ENCODE measurements around the gene PTH.

- PRO-cap: no peak
These were observed 134.6 kb upstream of the TEAD1 start for GRCh38 chr11:12539324-12540239.

- PRO-cap: unidirectional peak, minus-strand start at chr11:12694352
These were observed 20.0 kb downstream of the TEAD1 start for GRCh38 chr11:12694201-12694733.

DNA sequence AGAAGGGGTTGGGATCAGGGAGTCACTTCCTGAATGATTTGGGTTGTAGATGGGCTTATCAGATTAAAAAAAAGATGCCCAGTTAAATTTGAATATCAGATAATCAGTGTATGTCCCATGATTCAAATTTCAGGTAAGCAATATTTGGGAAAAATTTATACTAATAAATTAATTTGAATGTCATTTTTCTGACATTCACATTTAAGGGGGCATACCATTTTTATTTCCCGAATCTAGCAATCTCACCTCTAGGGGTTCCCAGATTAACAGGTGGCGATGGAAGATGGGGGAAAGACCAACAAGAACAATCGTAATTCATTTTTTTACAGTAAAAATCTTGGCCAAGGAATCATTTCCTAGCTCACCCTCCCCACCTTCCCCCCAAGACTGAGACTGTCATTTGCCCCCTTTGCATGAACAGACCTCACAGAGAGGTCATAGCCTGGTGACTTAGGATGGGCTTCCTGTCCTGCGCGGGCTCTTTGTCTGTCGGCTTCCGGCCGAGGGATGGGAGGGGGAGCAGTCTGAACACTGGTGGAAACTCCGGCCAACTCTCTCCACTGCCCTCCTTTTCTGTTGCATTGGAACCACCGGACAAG, 41.5 kb downstream of the TEAD1 start:
- PRO-cap: no peak

- PRO-cap: no peak
These were observed 100.0 kb downstream of the TEAD1 start for GRCh38 chr11:12773876-12774881.

- PRO-cap: no peak
These were observed 107.6 kb downstream of the TEAD1 start for GRCh38 chr11:12781667-12782427.

DNA sequence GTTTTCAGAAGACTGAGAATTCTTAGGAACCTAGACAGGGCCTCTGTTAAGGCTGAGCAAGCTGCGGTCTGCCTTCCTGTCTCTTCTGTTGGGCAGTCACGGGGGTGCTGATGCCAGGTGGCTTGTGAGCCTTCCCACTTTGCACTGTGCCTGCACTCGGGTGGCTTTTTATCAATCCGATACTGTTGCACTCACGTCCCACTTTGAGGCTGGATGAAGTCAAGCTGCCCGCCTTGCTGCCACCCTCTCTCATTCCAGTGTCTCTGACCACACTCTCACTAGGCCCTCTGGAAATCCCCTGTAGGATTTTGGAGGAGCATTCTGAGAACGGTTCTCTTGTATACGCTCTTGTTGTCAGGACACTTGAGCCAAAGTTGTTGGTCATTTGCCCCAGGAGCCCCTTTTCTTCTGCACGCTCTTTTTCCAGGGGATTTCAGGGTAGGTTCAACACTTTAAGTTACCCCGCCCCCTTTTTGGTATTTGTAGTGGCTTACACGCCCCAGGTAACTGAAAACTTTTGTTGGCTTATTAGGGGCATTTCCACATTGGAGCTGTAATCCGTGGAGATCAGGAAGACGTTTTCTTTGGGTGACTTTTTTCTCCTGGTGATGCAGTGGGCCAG, 141.9 kb downstream of the TEAD1 start:
- PRO-cap: no peak

GRCh38 chr11:12878309-12878726, 130.8 kb upstream of the RASSF10 start:
- PRO-cap: unidirectional peak, plus-strand start at chr11:12878405

DNA sequence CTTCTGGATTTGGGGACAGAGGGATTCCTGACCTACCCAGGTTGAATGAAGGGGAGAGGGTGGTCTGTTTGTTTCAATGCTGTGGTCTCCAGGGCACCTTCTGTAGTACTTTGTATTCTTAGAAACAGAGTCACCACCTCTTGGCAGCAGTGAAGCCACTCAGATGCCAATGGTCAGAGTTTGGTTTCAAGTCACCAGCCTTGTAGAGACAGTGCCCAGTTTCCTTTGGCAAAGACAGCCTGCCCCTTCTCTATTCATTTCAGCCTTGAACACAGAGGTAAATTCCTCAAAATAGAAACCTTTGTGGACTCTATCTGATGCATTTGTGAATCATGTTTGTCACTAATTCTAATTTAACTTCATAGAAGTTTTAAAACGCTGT, 111.7 kb upstream of the RASSF10 start:
- PRO-cap: no peak

GRCh38 chr11:13216369-13216791, 61.2 kb upstream of the BMAL1 start:
- PRO-cap: no peak

DNA sequence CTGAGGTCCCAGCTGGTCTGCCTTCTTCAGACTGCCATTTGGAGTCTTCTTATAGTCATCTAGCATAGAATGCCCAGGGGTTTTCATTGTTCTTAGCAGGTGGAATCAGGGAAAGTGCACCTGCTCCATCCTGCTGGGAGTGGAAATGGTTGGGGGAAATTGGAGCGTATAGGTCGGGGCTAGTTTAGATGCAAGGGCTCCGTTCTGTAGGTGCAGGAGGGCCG, 28.3 kb downstream of the BMAL1 start:
- PRO-cap: no peak

- PRO-cap: no peak
These were observed 33.1 kb downstream of the BMAL1 start for GRCh38 chr11:13310460-13311339.

DNA sequence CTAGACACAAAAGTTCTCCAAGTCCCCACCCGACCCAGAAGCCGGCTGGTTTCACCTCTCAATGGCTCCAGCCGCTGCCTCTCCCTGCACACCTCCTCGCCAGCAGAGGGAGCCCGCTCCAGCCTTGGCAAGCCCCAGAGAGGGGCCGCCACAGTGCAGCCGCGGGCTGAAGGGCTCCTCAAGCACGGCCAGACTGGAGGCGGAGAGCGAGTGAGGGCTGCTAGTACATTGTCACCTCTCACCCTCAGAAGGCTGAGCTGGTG, 8.7 kb downstream of the PTH start:
- PRO-cap: unidirectional peak, plus-strand start at position 130 of the sequence

DNA sequence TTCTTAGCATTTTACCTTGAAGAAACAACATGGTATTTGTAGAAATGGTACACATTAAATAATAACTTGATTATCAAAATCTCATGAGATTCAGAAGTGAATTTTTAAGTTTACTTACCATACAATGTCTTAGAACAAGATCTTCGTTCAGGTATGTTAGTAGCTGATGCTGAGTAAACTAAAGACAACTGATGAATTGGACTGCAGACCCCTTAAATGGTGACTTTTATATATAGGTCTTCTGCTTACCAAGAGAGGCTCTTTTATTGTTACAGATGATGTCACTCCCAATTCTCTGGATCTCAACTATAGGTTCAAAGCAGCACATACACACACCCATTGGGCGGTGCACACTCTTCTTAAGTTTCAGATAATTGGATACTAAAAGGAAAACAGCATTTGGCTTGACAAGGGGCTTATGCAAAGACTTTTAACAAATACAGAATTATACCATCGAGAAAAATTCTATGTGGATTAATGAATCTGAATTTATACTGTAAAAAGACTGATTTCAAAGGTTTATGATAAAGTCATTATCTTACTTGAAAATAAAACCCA, at the start of gene PTH:
Gene PTH, minus strand, starts transcription at position 205 of the 558 bp plus-strand sequence.
- PRO-cap: no peak

- PRO-cap: bidirectional peak, plus-strand start at chr11:13668711, minus-strand start at chr11:13668308
These were observed 441 bp upstream of the FAR1 start for GRCh38 chr11:13667915-13668539.

GRCh38 chr11:13923772-13924578, 38.5 kb upstream of the SPON1 start:
- PRO-cap: no peak

DNA sequence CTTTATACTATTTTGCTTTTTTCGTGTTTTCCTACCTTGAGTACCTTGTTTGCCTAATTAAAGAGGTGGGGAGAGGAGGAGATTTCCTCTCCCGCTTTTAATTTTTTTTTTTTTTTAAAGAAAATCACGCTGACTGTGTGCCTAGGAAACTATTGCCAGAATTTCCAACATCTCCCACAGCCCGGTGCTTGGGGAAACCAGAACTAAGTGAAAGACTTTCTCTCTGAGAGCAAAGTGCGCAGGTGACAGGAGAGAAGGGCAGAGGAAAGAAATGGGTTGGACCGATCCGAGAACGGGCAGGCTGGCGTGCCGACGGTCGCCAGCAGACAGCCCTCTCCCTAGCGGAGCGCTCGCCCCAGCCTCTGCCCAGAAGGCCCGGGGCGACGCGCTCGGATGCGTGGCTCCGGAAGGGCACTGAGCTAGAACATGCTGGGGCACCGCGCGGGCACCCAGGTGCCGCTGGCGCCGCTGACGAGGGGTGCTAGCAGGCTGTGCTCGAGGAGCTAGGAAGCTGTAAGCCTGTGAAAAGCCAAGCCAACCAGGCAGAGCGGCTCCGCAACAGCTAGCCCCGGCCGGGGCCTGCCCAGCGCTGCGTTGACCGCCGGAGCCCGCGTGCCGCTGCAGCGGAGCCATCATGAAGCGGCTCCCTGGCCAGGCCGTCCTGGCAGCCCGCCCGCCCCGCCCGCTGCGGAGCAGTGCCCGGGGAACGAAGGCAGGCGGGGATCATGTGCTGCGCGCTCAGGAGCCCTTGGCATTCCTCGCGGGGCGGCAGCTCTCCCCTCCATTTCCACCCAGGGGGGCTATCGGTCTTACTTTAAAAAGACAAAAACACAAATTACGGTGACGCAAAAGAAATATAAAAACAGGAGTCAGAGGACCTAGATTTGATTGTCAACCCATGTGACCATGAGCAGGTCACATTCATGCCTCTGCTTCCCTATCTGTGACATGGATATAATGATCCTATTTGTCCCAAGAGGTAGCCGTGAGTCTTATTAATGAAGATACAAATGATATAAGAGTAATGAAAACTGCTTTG, 22.1 kb upstream of the RRAS2 start:
- PRO-cap: bidirectional peak, plus-strand start at position 369 of the sequence, minus-strand start at position 336 of the sequence; bidirectional peak, plus-strand start at position 695 of the sequence, minus-strand start at position 636 of the sequence

- PRO-cap: no peak
These were observed 63.4 kb upstream of the RRAS2 start for GRCh38 chr11:14422240-14422880.

DNA sequence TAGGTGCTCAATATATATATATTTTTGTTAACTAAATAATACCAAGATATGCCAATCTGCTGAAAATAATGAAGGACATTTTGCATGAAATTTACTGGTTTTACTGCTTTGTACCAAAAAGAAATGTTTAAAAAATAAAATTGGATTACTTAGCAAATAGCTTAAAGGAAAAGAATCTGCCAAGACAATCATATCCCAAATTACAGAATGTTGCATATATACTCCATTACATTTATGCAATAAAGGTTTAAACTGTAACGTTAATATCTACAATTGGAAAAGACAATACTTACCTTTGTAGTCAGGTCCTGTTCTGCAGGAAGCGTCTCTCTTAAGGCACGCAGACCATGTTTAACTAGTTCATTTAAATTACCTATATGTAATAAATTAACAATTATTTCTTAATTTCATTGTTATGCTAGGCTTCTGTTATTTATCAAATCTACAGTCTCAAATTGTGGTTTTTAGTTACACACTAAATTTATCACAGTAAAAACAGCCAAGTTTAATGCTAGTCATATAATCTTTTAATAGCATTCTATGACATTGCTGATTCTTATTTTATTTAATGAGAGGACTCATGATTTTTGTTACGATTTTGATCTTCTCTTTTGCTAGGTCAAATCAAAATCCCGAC, 9.5 kb downstream of the PSMA1 start:
- PRO-cap: no peak

DNA sequence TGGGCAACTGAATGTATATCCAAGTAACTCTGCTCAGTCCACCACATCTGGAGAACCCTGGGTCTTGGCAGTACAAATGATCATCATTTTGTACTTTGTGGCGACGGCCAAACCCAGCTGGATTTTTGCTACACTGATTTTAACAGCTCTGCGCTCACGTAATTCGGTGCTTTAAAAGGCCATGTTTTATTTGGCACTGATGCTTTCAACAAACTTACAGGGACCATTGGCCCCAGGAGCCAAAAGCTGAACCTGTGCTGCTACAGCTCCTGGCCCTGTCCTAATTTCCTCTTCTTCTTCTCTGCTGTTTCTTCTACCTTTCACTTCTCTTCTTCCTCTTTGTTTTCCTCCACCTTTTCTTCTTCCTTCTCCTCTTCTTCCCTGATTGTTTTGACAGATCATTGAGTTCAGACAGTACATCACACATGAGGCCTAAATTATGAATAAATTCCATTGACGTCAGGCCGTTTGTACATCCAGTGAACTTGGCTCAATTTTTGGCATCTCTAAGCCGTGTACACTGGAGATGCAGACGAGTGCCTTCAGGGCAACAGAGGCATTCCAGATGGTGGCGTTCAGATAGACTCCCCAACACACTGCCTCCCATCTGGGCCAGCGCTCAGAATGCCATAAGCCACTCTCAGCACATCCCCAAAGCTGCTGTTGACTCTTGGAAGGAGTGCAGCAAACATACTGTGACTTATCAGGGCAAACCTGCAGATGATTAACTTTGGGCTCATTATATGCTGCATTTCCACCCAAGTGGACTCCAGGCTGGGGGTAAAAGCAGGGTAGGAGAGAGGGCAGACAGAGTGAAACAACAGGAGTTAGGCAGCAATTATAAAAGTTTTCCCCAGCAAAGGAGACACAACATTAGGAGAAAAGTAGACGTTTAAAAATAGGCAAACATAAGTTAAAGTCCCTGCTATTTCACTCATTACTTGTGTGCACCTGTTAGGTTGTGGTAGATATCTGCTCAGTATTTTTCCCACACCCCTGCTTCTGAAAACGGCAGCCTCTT, 60.4 kb upstream of the PDE3B start:
- PRO-cap: no peak

GRCh38 chr11:14778519-14779211, 113.4 kb downstream of the CYP2R1 start:
- PRO-cap: no peak